ENCODE results near the gene NRDE2.

DNA sequence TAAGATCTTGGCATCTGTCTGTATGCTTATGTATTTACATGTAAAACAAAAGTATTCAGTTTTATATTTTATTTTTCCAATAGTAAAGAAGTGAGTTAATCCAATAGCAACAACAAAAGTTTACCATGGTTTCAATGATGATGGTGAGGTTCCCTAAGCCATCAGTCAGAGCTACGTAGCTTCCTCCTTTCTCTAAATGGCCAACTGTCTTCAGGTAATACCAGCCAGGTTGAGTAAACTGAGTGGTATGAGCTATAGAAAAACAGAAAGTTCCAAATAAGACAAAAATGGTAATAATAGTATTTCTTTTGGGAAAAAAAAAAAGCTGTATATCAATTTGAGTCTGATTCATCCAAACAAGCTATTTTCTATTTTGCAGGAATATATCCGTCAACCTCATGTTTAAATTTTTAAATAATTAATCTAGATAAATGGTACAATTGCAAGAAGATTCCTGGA, 29.7 kb downstream of the GALC start:
- PRO-cap, result no peak

DNA sequence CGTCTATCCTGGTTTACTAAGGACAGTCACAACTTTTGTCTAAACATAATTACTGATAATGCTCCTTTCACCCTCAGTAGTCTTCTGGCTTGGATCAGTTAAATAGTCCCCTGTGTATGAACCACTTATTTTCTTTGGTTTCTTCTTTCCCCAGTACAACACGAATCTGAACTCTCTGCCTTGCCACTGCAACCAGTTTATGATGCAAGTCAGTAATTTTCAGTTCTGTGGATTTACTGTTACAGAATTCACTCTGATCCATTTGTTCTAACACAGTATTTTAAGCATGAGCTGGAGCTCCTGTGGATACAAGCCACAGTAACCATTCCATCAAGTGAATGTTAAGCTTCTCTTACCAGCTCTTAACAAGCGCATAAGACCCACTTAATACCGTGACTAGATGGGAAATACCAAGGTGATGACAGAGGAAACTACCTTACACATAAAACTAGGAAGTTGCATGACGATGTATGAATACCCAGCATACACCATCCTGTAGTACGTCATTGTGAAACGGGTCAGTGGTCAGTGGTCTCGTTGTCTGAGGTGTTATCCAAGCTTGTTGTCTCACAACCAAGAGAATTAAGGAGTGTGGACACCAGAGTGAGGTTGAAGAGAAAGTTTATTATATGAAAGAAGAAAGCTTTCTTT, 1.9 kb upstream of the GALC start:
- PRO-cap, result no peak

GRCh38 chr14:88129825-88130640, 125.1 kb downstream of the GPR65 start:
- PRO-cap, result no peak

GRCh38 chr14:88542943-88543483, 11.8 kb downstream of the PTPN21 start:
- PRO-cap, result no peak

- PRO-cap, result no peak
Observed at GRCh38 chr14:88791530-88791964, 1.2 kb downstream of the EML5 start.

GRCh38 chr14:88845510-88846387, 21.3 kb downstream of the TTC8 start:
- PRO-cap, result no peak

- PRO-cap, result no peak
Observed at GRCh38 chr14:88978859-88979254, 154.4 kb downstream of the TTC8 start.

DNA sequence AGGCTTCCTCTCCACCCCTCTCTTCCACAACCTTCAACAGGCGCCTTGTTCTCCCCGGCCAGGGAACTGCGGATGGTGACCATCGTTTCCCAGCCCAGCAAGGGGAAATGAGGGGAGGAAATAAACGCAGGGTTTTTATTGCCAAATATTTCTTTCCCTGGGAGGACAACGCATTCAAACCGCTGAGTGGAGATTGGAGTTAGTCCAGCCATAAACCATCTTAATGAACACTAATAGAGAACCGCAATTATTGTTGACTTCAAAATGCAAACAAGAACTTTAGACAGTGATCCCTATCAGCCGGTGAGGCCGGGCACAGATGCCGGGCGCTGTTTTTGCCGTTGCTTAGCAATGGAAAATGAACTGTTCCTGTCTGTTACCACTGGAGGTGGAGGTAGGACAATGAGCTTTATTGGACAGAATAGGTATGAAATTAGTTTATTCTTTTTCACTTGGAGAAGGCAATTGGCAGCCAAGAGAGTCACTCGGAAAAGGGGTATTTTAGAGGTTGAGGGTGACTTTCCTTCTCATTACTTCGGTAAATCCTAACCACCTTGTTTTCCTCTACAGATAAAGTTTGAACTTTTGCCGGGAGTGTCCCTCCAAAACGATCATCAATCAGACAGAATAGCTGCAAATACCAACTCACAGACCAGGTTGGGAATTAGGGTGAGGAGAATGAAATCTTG, 216.8 kb downstream of the TTC8 start:
- PRO-cap, result no peak

DNA sequence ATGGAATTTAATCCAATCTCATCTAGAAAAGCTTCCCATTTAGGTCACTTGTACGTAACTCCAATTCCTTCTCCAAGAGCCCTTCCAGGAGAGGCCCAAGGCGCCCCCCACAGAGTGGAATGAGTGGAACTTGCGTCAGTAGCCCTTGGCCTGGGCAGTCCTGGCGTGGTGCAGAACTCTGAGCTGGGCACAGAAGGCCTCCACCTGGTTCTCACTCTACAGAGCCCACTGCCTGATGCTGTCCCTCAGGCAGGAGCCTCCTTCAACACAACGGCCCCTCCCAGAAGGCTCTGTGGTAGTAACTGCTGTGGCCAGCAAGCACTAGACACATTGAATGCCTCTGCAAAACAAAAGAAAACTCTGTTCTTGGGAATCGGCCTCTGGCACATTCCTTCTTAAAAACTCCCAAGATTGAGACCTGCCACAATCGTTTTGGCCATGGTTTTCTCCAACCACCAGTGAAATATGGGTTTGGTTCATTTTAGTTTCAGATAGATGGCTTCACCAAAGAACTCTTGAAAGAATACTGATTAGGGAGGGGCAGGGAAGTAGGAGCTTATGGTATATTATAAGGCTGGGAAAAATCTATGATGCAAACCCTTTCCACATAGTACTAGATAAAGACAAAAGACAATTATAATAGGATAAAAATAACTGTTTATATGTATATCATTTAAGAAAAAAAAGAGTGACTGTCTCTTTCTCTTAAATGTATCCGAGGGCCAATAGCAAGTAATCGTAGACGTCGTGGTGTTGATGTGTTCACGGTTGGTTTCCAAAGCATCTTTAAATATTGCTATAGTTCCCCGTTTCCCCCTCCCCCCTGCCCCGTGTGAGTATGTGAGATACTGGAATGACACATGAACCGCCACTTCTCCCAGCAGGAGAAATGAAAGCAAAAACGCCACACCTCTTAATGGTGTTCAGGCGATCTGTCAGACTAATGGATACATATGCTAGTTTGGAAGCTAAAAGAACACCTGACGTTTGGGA, 258.7 kb downstream of the FOXN3 start:
- PRO-cap, result no peak

DNA sequence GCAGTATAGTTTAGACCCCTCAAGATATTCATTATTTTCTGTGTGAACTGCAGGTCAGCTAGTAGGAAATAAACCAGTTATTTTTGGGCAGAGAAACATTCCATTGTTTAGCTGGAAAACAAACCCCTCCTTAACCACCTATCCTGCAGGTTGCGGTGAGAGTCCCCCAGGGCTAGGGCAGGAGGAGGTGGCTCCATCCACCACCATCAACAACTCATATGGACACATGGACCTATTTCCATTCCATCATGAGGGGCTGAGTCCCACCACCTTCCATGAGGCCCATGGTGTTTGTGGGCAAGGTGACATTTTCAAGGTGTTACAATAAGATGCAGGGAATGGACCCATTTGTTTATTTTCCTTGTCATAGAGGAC, 160.1 kb downstream of the FOXN3 start:
- PRO-cap, result no peak

DNA sequence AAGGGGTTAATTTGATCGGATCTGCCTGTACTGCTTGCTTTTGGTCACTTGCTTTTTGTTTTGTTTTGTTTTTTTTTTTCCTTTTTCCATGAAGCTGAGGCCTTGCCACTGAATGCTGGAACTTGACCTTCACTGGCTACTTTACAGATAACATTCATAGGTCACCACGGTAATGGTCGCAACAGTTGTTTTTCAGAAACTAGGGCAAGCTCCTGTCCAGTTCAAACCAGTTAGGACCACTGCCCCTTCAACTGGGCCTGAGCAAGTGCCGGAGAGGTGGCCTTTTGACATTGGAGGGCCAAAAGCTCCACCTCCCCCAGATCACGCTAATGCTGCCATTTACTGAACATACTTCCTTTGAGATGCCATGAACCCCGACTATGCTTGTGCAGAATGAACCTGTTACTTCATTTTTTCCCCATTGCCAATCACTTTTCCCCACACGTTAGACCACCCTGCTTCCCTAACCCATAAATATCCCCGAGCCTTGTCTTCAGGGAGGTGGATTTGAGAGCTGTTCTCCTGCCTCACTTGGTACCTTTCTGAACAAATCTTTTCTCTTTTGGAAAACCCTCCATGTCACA, 147.5 kb downstream of the FOXN3 start:
- PRO-cap, result no peak

- PRO-cap, result no peak
Observed at GRCh38 chr14:89292095-89292775, 124.8 kb downstream of the FOXN3 start.

- PRO-cap, result no peak
Observed at GRCh38 chr14:89341198-89341908, 75.7 kb downstream of the FOXN3 start.

GRCh38 chr14:89352030-89352575, 64.9 kb downstream of the FOXN3 start:
- PRO-cap, result no peak

GRCh38 chr14:89371734-89372448, 45.1 kb downstream of the FOXN3 start:
- PRO-cap, result no peak

DNA sequence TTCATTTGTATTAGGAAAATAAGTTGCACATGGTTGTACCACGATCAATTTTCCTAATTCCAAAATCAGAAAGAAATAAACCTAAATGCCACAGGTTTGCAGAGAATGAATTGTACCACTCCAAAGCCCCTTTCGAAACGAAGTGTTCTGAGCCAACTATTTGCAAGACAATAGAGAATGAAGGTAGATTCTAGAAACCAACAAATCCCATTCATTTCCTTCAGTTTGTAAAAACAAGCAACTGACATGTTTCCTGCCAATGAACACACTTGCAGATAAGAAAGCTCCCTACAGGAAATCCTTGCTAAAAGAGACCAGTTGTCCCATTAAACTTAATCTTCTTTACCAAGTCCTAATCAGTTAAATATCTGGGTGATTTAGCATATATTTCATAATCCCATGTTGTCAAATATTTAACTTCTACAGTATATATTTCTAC, 198.4 kb upstream of the FOXN3 start:
- PRO-cap, result no peak

DNA sequence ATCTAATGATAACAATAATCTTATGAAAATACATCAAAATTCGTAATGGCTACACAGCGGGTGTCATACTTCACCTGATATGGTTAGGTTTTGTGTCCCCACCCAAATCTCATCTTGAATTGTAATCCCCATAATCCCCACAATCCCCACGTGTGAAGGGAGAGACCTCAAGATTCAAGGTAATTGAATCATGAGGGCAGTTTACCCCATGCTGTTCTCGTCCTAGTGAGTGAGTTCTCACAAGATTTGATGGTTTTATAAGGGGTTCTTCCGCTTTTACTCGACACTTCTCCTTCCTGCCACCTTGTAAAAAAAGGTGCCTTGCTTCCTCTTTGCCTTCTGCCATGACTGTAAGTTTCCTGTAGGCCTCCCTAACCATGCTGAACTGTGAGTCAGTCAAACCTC, 209.4 kb upstream of the FOXN3 start:
- PRO-cap, result no peak

GRCh38 chr14:89659248-89659633, 242.2 kb upstream of the FOXN3 start:
- PRO-cap, result no peak

GRCh38 chr14:90060958-90061547, 741 bp upstream of the KCNK13 start:
- PRO-cap, result no peak

- PRO-cap, result unidirectional peak, minus-strand start at chr14:90331693; bidirectional peak, plus-strand start at chr14:90332188, minus-strand start at chr14:90331994
Observed at GRCh38 chr14:90331423-90332554, at the start of gene NRDE2. TSS of gene NRDE2 (minus strand) at chr14:90331941.